Measurements from ENCODE around the genes SRP54, FAM177A1 and PRORP.

GRCh38 chr14:34665931-34666521 lies 36.1 kb upstream of the SNX6 start:
- RAMPAGE, long total RNA = no peak
- RRBS = no CpG with 5 or more reads among the region's 3 CpGs

GRCh38 chr14:34700072-34700682 lies 14.2 kb downstream of the CFL2 start:
- RAMPAGE, long total RNA = no peak
- RRBS = no CpG with 5 or more reads among the region's 2 CpGs

DNA sequence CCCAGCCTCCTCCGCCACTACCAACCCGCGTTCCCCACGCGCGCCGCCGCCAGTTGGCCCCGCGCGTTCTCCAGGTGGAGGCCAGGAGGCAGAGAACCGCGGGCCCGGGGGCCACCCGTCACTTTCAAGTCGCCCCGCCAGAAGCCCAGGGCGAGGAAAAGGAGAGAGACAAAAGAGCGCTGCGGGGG lies 1.0 kb downstream of the BAZ1A start:
- RAMPAGE, long total RNA = no peak
- RRBS = no CpG with 5 or more reads among the region's 20 CpGs

DNA sequence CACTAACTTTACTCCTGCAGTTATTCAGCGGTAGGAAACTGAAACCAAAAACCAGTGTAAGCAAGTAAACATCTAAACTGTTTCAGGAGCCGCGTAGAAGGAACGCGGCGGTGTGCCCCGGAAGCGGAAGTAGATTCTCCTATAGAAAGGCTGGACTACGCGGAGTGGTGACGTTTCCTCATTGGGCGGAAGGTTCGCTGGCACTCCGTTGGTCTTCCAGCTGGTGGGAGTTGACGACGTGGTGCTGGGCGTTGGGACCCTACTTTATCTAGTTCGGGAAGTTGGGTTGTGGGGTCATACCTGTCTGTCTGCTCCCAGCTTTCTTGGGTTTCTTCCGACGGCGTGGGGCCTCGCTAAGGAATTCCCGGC lies at the start of gene SRP54:
SRP54 (plus strand) TSS at position 181 of the 369 bp plus-strand sequence.
- RAMPAGE, long total RNA = start-site peak on the plus strand centred at position 233 of the sequence, 117 bp wide, 608 and 979 reads in 2 replicates
- RRBS = no CpG with 5 or more reads among the region's 23 CpGs

DNA sequence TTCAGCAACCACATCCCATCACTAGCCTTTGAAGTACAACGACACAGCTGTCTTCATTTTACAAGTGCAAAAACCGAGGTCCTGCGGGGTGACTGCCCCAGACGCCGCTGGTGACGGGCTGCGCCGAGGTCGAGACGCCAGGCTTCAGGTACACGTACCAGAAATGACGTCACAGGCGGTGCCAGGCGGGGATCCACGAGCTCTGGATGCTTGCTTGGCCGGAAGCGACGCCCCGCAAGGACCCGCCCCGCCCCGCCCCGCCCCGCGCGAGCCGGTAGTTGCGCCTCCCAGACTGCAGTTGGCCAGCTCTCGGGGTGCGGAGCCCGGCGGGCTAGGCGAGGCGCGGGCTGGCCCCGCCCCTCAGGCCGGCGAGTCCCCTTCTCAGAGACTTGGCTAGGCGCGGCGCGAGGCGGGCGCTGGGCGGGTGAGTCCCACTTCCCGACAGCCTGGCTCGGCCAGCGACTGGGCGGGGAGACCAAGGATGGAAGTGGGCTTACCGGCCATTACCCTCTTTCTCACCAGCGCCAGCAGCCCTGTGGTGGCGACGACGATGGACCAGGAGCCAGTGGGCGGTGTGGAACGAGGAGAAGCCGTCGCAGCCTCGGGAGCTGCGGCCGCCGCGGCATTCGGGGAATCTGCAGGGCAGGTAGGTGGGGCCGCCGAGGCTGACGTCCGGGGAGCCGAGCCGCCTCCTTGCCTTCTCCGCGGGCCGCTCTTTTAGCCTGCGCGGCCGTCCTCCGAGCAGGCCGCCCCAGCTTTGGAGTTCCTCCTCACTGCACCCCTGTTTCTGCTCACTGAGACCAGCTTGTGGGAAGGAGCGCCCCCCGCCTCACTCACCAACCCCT lies at the start of gene FAM177A1:
FAM177A1 (plus strand) TSS at position 290 of the 845 bp plus-strand sequence.
- RAMPAGE, long total RNA = start-site peak on the plus strand centred at position 436 of the sequence, 160 bp wide, 2,384 and 4,292 reads in 2 replicates
- RRBS = 1% methylated on average over 18 of the region's 80 CpGs

DNA sequence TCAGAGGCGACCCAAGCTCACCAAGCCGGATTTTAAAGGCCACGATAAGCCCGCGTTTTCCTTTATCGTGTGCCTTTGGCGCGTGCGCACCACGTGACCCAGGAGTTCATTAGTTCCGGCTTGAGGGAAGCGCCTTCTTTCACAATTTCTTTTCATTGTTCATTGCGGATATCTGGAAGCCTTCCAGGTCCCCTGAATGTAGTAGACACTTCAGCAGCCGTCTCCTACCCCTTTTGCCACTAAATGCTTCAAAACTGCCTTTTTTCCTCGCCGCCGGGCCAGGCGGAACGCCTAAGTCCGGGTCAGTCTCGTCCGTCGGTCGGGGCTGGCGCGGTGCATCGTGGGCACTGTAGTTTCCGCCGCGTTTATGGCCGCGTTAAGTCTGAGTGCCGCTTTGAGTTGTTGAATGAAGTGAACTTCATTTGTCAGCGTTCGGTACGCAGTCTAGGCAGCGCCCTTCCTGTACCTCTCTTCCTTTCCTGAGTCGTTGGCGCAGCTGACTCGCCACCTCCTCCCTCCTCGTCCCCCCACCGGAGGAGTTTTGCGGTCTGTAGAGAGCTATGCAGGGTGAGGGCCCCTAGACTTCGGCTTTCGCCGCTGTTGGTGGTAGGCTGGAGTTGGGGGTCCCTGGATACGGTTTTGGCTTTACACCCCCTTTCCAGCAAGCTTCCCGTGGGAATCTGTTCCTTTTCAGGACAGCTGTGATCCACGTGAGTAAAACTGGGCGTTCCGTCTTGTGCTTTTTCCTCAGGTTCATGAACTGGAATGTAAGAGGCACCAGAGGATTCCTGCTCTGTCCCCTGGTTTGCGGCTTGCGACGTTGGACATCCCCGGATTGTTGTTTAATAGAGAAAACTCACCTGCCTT lies at the start of gene PRORP:
PRORP (plus strand) TSS at position 352 of the 867 bp plus-strand sequence.
- RAMPAGE, long total RNA = start-site peak on the minus strand centred at position 48 of the sequence, 53 bp wide, 74 and 54 reads in 2 replicates; start-site peak on the minus strand centred at position 297 of the sequence, 94 bp wide, 44 and 40 reads in 2 replicates; start-site peak on the plus strand centred at position 459 of the sequence, 215 bp wide, 126 and 514 reads in 2 replicates
- RRBS = under 1% methylated on average over 7 of the region's 55 CpGs

DNA sequence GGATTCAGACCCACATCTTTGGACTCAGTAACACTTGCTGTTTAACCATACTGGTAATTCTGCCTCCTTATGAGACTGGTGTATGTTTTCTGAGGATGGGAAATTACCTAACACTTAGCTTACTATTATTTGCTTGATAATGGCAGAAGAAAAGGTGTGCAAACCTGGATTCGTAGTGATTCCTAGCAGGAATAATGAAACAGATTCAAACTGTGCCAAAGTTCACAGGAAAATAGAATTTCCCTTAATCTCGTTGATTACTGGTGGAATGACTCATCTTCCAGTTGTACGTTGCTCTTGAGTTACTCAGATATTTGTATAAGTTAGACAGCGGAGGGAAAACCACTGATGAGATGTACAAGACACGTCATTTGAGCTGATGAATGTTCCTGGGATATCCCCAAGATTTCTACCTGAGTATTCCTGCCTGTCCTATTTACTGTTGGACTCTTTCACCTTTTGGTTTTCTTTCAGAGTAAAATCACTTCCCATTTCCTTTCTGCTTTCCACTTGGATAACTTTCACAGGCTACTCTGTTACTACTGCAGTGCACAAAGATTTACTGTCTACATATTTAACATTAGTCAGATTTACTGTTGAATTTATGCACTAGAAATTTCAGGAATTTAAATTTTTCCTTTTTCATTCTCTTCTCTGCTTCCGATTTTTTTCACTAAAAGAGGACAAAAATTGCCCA lies 37.6 kb downstream of the PRORP start:
- RAMPAGE, long total RNA = no peak
- RRBS = no CpG with 5 or more reads among the region's 6 CpGs

- RAMPAGE, long total RNA = no peak
- RRBS = no CpG with 5 or more reads among the region's 3 CpGs
These were observed 13.7 kb upstream of the PSMA6 start for GRCh38 chr14:35278495-35278891.

- RAMPAGE, long total RNA = no peak
- RRBS = no CpG with 5 or more reads among the region's 3 CpGs
These were observed 6.9 kb upstream of the PSMA6 start for GRCh38 chr14:35285189-35285833.

DNA sequence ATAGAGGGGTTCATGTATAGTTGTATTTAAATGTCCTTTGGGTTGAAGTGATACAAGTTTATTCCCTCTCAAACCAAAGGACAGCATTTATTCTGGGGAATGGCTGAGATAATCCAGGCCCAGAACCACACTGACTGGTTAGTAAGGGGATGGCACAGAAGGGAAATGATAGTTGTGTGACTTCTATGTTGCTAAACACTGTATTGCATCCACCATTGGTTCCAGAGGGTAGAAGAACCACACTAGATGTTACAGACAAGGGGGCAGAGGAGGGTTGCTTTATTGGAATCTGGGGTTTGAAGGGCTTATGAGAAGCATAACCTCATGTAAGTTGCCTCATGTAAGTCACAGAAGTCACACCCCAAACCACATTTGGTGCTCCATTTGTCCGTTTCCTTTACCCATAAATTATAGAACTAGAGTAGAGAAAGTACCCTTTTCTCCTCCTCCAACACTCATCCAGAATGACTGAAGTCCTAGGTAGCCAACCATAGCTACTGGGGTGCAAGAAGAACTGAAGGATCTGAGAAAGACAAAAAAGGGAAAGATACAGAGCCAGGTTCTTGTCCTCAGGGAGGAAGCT lies 5.5 kb upstream of the PSMA6 start:
- RAMPAGE, long total RNA = no peak
- RRBS = no CpG with 5 or more reads among the region's 1 CpG

- RAMPAGE, long total RNA = no peak
- RRBS = no CpG with 5 or more reads among the region's 9 CpGs
These were observed 4.7 kb upstream of the PSMA6 start for GRCh38 chr14:35287204-35288161.

GRCh38 chr14:35336342-35337499 lies 44.5 kb downstream of the PSMA6 start:
- RAMPAGE, long total RNA = no peak
- RRBS = no CpG with 5 or more reads among the region's 31 CpGs

DNA sequence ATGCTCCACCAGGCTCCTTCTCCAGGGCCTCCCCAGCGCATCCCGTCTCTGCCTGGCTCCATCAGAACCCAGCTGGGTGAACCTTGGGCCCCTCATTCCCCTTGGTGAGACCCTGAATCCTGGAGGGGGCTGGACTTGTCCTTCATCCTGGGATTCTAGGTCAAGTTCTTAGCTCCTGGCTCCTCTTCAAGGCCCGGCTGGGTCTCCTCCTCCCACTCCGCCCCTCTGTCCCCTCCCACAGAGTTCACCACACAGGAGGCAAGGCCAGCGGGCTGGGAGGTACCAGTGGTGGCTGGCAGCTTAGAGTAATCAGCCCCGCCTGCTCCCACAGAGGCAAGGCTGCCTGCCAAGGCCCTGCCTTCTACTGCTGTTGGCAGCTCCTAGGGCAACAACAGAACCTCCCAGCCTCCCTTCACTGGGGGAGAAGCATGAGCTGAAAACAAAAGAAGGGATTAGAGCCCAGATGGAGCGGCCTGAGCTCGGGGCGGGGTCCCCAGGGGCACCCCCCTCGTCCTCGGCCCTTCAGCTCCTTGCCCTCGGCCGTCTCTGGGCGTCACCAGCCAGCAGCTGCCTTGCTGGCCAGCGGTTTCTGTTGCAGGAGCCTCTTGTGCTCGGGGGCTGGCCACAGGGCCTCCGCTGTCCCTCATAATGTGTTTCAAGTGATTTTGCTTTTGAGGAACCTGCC lies 49.4 kb downstream of the PSMA6 start:
- RAMPAGE, long total RNA = no peak
- RRBS = no CpG with 5 or more reads among the region's 17 CpGs

- RAMPAGE, long total RNA = no peak
- RRBS = no CpG with 5 or more reads among the region's 19 CpGs
These were observed 50.2 kb downstream of the PSMA6 start for GRCh38 chr14:35342172-35342909.

DNA sequence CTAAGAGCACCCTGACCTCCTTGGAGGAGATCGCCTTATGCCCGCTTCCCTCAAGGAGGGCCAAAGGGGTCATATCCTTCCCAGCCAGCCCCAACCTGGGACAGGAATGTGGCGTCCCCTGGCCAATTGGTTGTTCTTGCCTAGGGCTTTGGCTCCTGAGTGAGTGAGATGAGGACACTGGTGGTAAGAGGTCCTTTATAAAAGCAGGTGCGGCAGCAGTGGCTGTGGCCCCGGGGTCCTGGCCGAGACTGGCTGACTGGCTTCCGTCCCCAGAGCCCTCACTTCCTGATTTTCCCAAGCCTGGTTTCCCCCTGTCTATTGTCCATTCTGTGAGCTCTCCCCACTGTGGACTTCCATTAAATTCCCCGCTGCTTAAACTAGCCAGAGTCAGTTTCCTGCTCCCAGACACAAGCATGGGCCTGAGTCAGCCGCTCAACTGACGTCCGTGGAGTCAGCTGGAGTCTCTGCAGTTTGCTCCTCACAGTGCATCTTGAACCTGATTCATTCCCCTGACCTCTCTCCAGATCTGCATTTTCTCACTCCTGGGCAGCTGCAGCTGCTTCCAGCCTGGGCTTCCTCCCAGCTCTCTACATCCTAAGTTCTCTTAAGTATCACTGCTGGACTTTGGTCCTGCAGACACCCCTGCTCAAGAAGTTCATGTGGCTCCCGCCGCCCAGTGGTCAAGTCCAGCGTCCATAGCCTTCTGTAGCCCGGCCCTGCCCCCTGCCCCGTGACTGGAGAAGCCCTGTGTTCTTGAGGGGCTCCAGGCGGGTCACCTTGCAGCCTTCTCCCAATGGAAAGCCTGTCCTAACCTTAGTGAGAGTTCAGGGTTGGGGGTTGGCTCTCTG lies 20.2 kb downstream of the NFKBIA start:
- RAMPAGE, long total RNA = no peak
- RRBS = no CpG with 5 or more reads among the region's 17 CpGs

GRCh38 chr14:35806447-35807015 lies 2.6 kb downstream of the RALGAPA1 start:
- RAMPAGE, long total RNA = no peak
- RRBS = no CpG with 5 or more reads among the region's 3 CpGs

DNA sequence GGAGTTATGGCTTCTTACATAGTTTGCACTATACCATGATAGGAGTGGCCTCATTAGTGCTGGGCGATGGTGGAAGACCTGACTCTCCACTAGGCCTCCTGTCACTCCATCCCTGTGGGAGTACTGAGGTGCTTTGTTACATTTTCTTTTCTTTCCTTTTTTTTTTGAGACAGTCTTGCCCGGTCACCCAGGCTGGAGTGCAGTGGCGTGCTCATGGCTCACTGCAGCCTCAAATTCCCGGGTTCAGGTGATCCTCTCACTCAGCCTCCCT lies 83.7 kb downstream of the BRMS1L start:
- RAMPAGE, long total RNA = no peak
- RRBS = no CpG with 5 or more reads among the region's 4 CpGs

DNA sequence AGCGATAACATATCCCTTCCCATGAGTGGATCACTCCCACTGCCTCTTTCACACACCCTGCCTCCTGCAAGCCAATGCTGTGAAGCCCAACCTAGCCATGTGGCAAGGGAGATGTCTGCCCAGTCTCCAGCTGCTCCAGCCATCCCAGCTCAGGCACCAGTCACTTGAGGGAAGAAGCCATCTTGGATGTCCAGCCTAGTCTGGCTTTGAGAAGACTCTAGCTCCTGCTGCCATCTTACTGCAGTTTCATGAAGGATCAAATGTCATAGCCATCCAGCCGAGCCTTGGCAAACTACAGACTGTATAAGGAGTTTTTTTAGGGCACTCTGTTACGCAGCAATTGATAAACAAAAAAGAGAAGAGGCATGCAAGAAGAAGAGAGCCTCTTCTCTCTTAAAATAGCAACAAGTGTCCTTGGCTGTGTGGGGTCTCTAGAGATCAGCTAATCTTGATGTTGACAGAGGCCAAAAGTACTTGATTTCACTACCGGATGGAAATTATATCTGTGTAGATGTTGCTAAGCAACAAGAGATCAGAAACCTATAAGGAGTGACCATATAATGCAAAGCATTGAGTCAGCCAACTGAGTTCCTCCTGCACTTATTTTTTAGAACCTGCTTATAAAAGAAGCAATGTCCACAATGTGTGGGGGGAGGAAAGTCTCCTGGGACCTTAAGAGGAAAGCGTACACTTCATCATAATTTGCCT lies 241.5 kb downstream of the BRMS1L start:
- RAMPAGE, long total RNA = no peak
- RRBS = no CpG with 5 or more reads among the region's 5 CpGs

DNA sequence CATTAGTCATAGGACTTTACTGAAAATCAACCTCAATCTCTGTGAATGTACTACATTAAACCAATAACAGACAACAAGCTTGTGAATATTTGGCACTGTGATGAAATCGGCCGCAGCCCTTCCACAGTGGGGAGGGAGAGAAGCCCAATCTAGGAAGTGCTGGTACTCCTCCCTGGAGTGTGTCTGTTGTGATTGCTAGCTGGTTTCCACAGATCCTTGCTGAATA lies 102.6 kb downstream of the MBIP start:
- RAMPAGE, long total RNA = no peak
- RRBS = no CpG with 5 or more reads among the region's 2 CpGs

DNA sequence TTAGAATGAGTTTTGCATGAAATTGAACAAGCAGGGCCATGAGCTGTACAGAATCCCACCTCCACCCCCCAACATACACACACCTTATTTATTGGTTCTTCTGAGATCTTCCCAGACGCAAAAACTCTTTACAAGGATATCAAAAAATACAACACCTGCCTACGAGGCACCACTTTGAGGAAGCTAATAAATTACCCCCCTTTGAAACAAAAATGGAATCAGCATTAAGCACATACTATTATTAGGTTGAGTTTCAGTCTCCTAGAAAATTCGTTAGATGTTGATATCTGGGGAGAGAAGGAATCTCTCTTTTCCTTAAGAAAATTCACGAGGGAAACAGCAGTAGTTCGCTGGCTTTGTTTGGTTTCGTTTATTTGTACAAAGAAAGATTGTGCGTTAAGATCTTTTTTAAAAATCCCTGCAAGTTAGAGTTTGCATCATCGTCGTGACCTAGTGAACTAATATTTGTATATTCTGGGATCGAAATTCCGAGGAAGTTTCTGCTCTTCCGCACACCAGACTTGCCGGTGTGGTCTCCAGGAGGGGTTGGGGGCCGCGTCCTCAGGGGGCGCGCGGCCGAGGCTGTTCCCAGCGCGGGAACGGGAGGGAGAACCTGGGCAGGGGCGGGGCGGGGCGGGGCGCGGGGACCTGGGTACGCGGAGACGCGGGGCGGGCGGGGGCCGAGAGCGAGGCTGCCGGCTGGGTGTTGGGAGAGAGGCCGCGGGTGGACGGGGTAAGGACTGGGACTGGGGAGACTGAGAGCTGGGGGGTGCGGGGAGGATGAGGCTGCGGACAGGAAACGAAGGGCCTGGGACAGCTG lies 12.1 kb downstream of the NKX2-1 start:
- RAMPAGE, long total RNA = no peak
- RRBS = no CpG with 5 or more reads among the region's 42 CpGs